ENCODE data around the gene LAMP5.

GRCh38 chr20:8854556-8855033 is 214.3 kb upstream of the PLCB4 start:
- PRO-cap = no peak
- RAMPAGE, long total RNA, 2 experiments = no peak in any of the 2 experiments

DNA sequence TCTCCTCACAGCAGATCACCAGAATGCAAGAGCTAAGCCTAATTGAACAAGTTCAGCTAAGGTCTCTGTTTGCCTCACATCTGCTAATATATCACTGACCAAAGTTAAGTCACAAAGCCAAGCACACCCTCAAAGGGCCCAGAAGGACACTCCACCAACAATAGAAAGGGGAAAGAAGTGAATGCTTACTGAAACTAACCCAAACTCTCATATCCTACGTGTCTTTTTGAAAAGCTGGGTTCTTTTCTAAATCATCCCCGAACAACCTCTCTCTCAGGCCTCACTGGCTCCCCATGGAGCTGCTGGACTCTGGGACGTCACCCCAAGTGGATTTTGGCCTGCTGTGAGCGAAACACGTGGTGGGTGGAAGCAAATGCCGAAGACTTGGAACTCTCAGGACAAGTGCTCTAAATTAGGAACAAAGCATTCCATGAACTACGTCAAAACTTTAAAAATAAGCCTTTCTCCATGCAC is 167.5 kb upstream of the PLCB4 start:
- PRO-cap = no peak
- RAMPAGE, long total RNA, 2 experiments = no peak in any of the 2 experiments

- PRO-cap = no peak
- RAMPAGE, long total RNA, 2 experiments = no peak in any of the 2 experiments
These were observed 135.3 kb upstream of the PLCB4 start for GRCh38 chr20:8933677-8933911.

- PRO-cap = no peak
- RAMPAGE, long total RNA, 2 experiments = no peak in any of the 2 experiments
These were observed 165.8 kb downstream of the PLCB4 start for GRCh38 chr20:9234628-9235206.

GRCh38 chr20:9514511-9515017 is at the start of gene LAMP5:
TSS of gene LAMP5 (plus strand) at chr20:9514590.
- PRO-cap = no peak
- RAMPAGE, long total RNA, 2 experiments = no peak in any of the 2 experiments

GRCh38 chr20:10423681-10424178 is 10.3 kb downstream of the MKKS start:
- PRO-cap = no peak
- RAMPAGE, long total RNA, 2 experiments = no peak in any of the 2 experiments

DNA sequence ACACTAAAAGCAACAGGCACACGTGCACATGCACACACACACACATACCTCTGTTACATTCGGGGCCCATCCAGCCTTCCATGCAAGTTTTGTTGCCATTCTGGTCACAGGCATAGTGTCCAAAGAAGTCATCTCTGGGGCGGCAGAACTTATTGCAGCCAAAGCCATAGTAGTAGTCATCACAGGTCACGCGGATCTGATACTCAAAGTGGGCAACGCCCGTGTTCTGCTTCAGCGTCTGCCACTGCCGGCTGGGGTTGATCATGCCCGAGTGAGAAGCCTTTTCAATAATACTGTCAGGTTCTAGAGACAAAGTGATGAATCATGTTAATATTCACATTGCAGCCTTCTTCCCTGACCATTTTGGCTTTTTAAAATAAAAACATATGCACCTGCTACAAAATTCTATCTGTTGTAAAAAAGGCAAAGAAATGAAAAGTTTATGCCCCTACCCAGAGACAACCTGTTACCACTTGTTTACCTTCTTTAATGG is 15.3 kb downstream of the JAG1 start:
- PRO-cap = no peak
- RAMPAGE, long total RNA, 2 experiments = no peak in any of the 2 experiments

DNA sequence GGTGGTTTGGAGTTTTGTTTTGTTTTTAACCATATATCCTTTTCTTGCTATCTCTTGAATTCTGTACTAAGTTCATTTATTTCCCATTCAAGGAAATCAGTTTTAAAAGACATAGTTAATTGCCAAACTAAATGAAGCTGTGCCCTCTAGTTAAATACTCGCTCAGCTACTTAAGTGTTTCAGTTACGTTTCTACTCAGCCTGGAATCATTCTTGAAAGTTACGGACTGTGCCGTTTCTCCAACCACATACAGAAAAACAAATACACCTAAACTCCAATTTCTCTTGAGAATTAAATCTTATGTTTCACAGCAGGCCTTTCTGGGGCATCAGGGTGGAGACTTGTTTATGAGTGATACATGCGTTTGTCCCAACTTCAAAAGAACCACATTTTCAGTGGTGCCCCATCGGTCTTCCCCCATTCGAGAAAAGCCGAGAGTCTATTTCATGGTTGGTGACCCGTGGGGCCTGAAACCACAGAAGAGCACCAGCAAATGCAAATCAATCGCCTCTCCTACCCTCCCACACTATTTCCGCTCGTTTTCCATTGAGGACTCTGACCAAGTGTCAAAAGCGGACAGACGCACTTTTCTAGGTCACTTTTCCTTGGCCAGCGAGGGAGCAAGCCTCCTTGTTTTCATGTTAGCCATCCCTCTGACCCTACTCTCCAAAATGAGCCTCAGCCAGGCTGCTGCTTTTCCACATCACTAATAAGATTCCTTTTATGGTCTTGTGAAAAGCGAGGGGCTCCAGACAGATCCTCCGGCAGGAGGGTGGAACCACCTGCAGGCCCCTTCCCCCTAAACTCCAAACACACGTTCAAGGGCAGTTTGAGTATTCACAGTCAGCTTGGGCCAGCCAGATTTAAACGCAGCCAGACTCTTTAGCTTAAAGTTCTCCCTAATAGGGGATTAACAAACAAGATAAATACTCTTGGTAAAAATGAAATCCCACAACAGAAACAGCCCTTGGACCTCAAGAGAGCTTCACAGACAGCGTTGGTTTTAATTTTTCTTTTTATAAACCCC is 3.1 kb downstream of the JAG1 start:
- PRO-cap = unidirectional peak, plus-strand start at position 598 of the sequence
- RAMPAGE, long total RNA, 2 experiments = start-site peak on the minus strand in 1 of 2 experiments, centred at position 393 of the sequence, 12 reads per replicate

- PRO-cap = bidirectional peak, plus-strand start at chr20:10672300, minus-strand start at chr20:10672017
- RAMPAGE, long total RNA, 2 experiments = no peak in any of the 2 experiments
These were observed 1.8 kb downstream of the JAG1 start for GRCh38 chr20:10671897-10672414.

GRCh38 chr20:10856186-10856918 is 182.6 kb upstream of the JAG1 start:
- PRO-cap = no peak
- RAMPAGE, long total RNA, 2 experiments = no peak in any of the 2 experiments

- PRO-cap = no peak
- RAMPAGE, long total RNA, 2 experiments = no peak in any of the 2 experiments
These were observed 597.6 kb upstream of the JAG1 start for GRCh38 chr20:11271407-11271720.

GRCh38 chr20:11687561-11688236 is 230.0 kb upstream of the BTBD3 start:
- PRO-cap = no peak
- RAMPAGE, long total RNA, 2 experiments = no peak in any of the 2 experiments

- PRO-cap = no peak
- RAMPAGE, long total RNA, 2 experiments = no peak in any of the 2 experiments
These were observed 368.5 kb downstream of the BTBD3 start for GRCh38 chr20:12286272-12286551.

GRCh38 chr20:13774905-13775393 is 9.8 kb downstream of the ESF1 start:
- PRO-cap = no peak
- RAMPAGE, long total RNA, 2 experiments = no peak in any of the 2 experiments

DNA sequence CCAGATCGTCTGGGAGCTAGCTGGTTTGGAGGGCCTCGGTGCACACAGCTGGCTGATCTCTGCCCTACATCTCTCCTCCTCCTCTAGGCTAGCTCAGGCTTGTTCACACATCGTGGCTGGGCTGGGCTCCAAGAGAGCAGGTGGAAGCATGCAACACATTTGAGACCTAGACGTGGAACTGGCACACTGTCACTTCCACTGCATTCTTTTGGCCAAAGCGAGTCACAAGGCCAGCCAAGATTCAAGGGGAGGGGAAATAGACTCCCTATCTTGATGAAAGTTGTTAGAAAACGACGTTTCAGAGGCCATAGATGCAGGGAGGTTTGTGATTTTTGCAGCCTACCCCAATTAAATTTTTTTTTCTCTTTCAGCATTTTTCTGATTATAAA is 16.0 kb downstream of the NDUFAF5 start:
- PRO-cap = unidirectional peak, minus-strand start at position 61 of the sequence
- RAMPAGE, long total RNA, 2 experiments = no peak in any of the 2 experiments

DNA sequence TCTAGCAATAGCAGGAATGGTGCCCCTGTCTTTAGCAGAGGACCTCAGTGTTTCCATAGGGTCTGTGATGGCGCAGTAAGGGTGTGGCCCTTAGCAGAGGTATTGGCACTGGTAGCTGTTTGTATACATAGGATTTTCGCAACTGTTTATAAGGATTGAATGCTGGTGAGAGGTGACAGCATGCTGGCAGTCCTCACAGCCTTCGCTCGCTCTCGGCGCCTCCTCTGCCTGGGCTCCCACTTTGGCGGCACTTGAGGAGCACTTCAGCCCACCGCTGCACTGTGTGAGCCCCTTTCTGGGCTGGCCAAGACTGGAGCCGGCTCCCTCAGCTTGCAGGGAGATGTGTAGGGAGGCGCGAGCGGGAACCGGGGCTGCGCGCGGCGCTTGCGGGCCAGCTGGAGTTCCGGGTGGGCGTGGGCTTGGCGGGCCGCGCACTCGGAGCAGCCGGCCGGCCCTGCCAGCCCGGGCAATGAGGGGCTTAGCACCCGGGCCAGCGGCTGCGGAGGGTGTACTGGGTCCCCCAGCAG is 111.2 kb downstream of the FLRT3 start:
- PRO-cap = no peak
- RAMPAGE, long total RNA, 2 experiments = no peak in any of the 2 experiments

DNA sequence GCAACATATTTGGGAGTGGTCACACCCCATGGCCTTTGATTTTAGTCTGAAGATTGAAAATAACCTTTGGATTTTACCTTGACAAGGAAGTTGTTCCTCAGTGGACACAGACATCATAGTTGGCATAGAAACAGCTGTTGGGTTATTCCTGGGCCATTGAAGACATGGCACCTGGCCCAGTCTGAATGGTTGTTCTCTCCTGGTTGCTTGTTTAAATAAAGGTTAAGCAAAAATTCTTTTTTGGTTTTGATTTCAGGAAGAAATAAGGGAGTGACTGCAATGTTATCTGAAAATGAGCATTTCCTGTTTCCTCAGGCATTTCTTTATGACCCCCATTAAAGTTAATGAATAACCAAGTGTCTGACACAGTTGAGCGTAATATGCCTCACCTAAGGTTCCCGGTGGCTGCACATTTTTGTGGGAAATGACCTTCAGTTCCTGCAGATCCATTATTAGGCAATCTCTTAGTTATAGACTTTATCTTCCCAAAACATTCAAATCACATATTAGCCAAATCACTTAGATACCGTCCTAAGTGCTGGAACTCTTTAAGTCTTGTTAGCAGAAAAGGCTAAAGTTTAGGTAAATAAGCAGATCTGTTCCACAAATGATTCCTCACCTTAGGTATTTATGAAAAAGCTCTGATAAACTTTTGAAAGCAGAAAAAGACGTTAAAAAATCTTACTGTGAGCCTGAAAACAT is 648.7 kb upstream of the FLRT3 start:
- PRO-cap = no peak
- RAMPAGE, long total RNA, 2 experiments = no peak in any of the 2 experiments

DNA sequence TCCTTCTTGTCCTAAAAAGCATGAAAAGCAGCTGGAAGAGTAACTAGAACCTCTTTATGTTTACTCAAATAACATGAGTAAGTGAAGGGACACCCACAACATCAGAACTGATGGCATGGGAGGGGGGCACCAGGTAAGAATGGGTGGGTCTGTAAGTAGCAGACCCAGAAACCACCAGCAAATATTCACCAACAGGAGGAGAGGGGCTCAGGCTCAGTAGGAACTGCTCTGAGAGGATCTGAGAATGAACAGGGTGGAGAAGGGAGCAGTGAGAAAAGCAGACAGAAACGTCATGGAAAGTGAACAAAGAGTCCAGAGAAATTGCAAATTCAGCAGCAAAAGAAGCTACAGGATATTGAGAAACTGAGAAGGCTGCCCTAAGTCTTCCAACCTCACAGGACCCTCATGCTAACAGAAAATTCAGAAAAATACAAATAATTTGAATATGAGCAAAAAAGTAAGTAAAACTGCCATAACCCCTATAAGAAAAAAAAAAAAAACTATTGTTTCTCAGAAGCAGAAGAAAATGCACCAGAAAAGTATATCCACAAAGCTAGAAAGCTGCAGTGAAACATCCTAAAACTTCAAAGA is 121.2 kb downstream of the KIF16B start:
- PRO-cap = unidirectional peak, minus-strand start at position 225 of the sequence; unidirectional peak, minus-strand start at position 246 of the sequence
- RAMPAGE, long total RNA, 2 experiments = no peak in any of the 2 experiments

GRCh38 chr20:16475307-16475722 is 97.9 kb downstream of the KIF16B start:
- PRO-cap = no peak
- RAMPAGE, long total RNA, 2 experiments = no peak in any of the 2 experiments

DNA sequence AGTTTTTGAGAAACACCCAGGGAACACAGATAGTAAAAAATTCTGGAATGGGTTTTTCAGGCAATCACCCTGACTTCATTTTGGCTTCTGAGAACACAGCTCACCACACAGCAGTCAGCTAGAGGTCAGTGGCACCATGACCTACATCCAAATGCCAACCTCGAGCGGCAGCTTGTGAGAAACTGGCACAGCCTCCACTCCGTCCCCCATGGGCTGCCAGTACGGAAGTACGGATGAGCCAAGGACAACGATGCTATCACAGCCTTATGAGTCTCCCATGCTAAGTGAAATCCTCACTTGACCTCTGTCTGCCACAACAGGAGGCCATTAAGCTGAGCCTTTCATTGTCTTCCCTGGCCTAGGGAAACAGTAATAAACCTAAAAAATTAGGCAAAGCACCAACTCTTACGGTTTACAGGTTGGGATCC is 32.0 kb downstream of the KIF16B start:
- PRO-cap = no peak
- RAMPAGE, long total RNA, 2 experiments = no peak in any of the 2 experiments

All from body of pancreas (tissue), 2 donors.